Endodermal cell (in vitro differentiated cells): ENCODE measurements around a stretch of chr3.

GRCh38 chr3:143668814-143669514, 179.3 kb downstream of the SLC9A9 start:
- PRO-cap: no peak

DNA sequence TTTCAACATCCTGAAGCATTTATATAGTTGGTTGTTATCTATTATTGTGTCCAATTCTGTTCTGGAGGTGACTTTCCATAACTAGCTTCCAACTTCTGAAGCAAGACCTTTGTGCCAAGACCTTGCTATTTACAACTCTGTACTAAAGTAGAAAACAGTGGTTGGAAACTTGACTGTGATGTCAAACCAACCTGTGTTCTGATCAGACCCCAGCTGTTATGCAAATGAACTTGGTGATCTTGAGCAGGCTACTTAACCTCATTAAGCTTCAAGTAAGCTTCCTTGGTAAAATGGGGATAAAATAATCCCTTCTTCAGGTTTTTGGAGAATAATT, 178.8 kb downstream of the SLC9A9 start:
- PRO-cap: no peak

DNA sequence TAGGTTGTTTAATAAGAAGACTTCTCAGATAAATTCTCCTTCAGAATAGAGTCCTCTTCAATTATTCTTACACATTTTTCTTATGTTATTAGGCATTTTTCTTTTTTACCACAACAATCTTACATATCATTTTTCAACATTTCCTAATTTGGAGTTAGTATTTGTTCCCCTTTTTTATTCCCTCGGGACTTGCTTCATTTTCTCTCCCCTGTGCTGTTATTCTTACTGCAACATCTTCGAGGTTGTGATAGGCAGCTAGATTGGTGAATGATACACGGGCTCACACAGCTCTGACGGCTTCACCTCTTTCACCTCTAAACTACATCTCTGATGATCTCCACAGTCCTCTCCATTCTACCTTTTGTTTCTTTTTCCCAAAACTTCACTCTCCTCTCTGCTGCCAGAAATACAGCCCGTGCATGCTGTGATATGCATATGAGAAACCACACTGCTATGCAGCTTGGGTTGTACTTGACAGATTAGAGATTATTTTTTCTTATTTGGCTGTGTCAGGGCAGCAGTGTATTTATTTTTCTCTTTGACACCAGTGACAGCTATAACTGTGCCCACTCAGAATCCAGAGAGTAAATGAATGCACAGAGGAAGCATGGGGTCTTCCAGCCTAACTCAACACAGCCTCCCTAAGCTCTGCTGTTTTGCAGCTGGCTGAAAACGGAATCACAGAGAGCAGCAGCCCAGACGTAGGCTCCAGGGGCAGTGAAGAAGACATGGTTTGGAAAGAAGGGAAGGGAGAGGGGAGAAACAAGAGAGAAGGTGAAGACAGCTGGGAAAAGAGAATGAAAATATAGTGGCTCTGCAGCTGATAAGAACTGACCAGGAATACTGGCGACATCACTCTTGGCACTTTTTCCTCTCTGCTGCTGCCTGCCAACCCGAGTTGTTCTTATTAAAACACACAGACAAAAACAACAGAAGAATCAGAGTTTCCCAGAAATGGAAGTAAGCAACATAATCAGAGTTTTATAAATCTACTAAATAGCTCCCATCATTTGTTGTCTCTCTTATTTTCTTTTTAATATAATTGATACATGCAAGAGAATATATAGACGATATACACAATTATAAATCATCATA, 61.7 kb downstream of the SLC9A9 start:
- PRO-cap: no peak

GRCh38 chr3:143805957-143806361, 42.3 kb downstream of the SLC9A9 start:
- PRO-cap: no peak

DNA sequence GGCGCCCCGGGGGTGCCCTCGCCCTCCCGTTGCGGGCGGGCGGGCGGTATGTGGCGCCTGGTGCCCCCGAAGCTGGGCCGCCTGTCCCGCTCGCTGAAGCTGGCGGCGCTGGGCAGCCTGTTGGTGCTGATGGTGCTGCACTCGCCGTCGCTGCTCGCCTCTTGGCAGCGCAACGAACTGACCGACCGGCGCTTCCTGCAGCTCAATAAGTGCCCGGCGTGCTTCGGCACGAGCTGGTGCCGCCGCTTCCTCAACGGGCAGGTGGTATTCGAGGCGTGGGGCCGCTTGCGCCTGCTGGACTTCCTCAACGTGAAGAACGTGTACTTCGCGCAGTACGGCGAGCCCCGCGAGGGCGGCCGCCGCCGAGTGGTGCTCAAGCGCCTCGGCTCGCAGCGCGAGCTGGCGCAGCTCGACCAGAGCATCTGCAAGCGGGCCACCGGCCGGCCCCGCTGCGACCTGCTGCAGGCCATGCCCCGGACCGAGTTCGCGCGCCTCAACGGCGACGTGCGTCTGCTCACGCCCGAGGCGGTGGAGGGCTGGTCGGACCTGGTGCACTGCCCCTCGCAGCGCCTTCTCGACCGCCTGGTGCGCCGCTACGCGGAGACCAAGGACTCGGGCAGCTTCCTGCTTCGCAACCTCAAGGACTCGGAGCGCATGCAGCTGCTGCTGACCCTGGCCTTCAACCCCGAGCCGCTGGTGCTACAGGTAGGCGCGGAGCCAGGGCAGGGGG, 827 bp downstream of the DIPK2A start:
- PRO-cap: bidirectional peak, plus-strand start at position 267 of the sequence, minus-strand start at position 179 of the sequence; bidirectional peak, plus-strand start outside the sequence, minus-strand start at position 512 of the sequence

GRCh38 chr3:143973514-143974336, 2.1 kb downstream of the DIPK2A start:
- PRO-cap: no peak

DNA sequence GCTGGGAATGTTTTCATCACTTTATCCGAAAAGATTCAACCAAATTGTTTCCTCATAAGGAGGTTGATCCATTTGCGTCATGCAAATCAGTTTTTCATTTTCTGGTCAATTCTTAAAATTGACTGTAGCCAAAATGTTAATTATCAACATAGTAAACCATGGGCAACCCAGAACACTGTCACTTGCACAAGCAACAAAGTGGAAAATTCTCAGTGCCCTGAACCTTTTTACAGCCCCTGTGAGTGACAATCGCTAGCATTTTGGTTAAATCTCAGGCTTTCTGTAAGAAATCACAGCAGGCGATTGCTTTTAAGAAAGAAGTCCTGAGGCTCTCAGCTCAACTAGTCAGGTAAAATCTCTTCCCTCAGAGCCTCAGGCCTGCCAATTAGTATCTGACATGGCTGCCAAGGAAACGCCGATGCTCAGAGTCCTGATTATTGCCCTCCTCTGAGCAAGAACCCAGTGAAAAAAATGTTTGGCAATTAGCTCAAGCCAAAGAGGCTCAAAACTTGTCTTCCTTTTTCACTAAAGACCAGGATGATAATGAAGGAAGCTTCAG, 530.7 kb downstream of the DIPK2A start:
- PRO-cap: unidirectional peak, plus-strand start at position 181 of the sequence

DNA sequence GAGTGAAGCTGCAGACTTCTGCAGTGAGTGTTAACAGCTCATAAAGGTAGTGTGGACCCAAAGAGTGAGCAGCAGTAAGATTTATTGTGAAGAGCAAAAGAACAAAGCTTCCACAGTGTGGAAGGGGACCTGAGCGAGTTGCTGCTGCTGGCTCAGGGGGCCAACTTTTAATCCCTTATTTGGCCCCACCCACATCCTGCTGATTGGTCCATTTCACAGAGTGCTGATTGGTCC, 937.9 kb downstream of the DIPK2A start:
- PRO-cap: unidirectional peak, minus-strand start at position 140 of the sequence

DNA sequence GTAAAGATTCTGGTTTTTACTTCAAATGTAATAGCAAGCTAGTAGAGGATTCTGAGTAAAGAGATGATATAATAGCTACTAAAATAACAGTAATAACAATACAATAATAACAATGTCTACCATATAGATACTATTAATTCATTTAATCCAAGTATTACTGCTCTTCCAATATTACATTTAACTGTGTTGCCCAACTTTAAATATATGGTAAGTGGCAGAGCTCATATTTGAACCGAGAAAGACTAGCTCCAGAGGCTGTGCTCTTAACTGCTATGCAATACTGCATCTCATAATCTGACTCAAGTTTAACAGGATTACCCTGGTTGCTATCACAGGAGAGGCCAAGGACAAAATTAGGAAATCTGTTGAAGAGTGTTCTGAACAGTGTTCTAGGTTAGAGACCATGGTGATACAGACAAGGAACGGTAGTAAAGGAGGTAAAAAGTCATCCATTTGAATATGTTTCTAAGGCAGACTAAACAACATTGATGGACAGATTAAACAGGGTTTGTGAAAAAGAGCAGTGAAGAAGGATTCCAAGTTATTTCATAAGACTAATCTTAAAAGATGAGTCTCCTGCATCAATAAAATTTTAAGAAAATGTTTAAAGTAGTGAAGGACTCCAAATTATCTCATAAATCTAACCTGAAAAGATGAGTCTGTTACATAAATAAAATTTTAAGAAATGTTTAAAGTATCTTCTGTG, 22.1 kb downstream of the PLOD2 start:
- PRO-cap: no peak

DNA sequence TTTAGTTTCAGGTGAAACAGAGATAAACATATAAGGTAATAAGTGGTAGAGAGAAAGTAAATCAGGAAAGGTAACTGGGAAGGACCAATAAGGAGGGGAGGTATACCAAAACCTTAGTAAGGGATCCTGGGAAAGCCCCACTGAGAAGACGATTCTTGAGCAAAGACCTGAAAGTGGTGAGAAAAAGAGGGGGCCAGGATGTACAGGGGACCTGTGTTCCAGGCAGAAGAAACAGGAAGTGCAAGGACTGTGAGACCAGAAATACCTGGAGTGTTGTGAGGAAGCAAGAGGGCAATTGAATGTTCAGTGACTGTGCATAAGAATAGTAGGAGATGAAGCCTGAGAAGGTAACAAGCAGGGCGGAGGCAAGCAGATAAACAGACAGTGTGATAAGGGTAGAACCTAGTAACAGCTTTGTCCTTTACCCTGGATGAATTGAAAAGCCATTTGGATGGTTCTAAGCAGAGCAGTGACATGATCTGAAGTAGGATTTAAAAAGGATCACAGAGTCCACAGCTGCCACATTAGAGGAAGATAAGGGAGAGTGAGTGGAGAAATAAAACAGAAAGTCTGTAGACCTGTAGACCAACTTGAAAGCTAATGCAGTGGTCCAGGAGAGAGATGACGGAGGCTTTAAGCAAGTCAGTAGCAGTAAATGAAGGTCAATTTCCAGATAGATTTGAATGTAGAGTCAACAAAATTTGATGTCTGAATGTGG, 4.0 kb upstream of the PLOD2 start:
- PRO-cap: no peak

DNA sequence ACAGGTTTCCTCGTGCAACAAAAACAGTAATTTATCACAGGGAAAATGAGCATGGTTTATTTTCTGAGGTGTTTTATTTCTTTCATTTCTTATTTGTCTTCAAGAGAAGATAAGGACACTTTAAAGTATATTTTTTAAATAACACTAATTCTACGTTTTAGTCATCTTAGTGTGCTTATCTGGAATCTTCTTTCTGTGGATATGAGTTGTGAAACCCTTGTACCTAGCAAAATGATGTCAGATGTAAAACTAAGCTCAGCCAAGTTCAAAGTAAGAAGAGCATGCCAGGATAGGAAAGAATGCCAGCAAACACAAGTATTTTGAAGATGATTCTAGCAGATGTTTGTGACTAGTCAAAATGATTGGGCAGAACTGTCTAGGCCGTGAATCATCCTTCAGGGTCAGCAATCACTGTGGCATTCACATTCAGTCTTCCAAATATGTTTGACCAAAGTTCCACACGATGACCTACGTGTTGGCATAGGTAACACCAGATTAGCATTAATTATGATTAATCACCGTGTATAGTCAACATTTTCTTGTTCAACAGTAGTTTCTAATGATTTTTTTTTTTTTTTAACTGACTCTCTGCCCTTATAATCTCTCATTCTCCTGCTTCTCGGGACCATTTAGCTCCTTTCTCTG, 5.4 kb upstream of the PLOD2 start:
- PRO-cap: no peak

GRCh38 chr3:146313782-146314353, 63.0 kb upstream of the PLSCR4 start:
- PRO-cap: no peak

DNA sequence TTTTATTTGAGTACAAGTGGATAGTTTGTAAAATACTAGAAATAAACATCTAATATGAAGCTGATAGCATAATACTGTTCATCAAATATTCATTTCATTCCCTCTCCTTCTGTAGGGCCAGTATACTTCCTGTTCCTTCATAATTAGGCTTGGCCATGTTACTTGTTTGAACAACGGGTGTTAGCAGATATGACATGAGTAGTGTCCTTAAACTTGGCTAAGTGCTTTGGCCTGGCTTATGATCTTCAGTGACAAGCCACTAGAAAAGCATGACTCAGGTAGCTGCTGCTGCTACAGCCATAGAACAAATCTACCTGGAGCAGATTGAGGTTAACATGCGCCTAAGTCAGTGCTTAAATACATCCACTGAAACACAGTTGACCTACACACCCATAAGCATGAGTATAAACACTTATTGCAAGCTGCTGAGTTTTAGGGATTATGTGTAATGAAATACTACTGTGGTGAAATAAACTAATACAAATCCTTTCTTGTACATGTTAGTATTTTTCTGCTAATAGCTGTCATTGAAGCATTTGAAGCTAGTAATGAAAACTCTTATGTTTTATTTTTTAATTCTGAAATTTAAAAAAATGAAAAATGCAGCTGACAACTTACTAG, 26.3 kb downstream of the PLSCR1 start:
- PRO-cap: no peak

- PRO-cap: no peak
These were observed 14.8 kb downstream of the ZIC4 start for GRCh38 chr3:147391628-147391949.

DNA sequence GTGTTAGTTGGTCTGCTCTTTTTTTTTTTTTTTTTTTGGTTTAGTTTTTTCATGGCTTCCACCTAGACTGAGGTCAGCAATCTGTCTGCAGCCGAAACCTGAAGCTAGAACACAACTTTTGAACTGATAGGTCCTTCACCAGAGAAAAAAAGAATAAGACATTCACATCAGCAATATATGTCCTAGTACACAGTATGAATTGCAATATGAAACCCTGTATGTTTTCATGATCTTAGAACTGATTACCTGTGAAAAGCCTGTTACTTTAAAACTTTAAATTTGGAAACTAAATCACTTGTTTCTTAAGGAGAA, 323.7 kb downstream of the ZIC1 start:
- PRO-cap: no peak

GRCh38 chr3:148600834-148601432, 96.8 kb upstream of the AGTR1 start:
- PRO-cap: no peak

- PRO-cap: no peak
These were observed 14.6 kb downstream of the AGTR1 start for GRCh38 chr3:148712261-148712707.

DNA sequence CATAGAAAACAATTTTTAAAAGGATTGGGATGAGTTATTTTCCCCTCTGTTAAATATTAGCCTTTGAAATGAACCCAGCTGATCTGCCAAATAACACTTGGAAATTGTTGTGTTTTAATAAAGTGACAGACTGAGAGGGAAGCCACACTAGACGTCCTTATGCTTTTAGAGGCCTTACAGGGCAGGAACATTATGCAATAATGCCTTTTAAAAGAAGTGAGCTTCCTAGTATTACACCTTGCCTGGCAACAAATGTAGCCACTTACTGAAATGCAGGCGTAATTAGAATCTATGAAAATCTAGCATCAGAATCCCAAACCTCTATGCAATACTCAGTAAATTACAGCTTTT, 20.2 kb downstream of the AGTR1 start:
- PRO-cap: no peak

DNA sequence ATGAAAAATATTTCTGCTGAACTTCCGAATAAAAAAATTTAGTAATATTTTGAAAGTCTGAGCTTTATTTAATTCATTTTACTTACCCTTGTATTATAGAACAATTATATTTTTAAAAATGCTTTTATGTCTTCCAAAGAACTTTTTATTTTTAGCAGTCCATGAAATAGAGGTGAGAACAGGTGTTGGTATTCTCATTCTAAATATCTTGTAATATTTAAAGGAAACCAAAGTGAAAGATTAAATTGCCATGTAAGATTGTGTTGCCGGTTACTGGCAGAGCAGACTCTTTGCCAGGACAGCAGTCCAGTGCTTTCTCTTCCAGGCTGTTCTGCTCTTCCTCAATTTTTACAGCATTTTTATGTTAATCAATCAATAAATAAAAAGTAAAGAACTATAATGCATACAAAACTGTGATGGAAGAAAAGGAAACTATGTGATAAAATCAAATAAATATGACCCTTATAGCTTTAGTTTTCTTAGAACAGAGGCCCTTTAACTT, 33.8 kb downstream of the AGTR1 start:
- PRO-cap: no peak

- PRO-cap: no peak
These were observed 3.2 kb downstream of the CPB1 start for GRCh38 chr3:148830601-148831361.